Natural killer cell (primary cell): ENCODE measurements around a stretch of chr7.

- PRO-cap: no peak
Measured at GRCh38 chr7:17371857-17372667, 73.6 kb downstream of the AHR start.

DNA sequence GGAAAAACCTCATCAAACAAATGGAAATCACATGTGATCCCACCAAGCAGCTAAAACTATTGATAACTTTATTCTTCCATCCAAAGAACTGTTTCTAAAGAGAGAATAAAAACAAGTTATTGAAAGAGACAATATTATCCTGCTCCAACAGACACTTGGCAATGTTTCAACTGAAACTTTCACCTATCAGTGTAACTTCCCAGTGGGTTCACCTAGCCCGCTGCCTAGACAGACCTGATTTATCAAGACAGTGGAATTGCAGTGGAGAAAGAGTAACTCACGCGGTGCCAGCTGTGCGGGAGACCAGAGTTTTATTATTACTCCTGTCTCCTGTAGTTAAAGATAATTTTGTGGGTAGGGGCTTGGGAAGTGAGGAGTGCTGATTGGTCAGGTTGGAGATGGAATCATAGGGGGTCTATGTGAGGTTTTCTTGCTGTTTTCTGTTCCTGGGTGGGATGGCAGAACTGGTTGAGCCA lies 199.8 kb downstream of the AHR start:
- PRO-cap: no peak

DNA sequence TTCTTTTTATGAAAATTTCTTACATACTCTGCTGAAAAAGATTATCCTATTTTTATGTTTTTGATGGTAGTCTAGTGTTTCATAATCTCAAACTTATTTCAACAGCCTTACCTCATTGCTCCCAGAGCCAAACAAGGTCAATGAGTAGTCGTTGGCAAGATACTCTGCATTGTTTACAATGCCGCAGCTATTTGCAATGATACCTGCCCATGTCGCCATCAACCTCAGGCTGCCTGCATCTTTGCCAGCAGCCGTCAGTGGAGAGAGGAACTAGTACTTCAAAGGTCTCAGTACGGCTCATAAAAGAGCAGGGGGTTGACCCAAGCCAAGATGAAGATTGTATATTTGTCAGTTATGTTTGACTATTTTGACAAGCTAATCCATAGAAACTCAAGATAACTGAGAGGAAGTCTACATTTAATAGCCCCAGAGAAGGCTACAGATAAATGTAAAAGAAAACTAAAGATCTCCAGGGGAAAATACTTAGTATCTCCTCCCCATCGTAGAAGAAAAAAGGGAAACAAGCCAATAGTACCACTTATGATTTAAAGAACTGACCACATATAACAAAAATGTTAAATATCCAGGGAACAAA lies 226.0 kb downstream of the AHR start:
- PRO-cap: no peak

- PRO-cap: no peak
Measured at GRCh38 chr7:17861887-17862299, 78.4 kb downstream of the SNX13 start.

DNA sequence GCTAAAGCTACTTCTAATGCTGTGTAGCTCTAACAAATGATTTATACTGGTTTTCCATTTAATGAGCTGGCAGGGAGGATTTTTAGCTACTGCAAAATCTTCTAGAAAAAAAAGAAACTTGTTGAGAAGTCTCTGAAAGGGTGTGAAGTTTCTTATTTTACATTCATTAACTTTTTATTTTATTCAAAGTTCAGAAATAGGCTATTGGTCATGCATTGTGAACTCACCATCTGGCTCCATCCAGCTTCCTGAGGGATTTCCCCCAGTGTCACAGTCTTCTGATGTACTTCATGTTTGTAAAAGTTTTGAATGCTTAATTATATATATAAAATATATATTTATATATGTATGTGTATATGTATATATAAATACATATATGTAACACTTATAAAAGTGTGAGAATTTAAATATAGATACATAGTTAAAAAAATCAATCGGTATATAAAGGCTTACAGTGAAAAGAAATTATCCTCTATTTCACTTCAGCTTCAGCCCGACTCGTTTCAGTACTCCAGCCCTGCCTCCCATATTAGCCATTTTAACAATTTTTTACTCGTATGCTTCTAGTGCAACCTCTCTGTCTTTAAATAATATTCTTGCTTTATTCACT lies 35.0 kb downstream of the HDAC9 start:
- PRO-cap: no peak

- PRO-cap: no peak
Measured at GRCh38 chr7:18584806-18585780, 89.5 kb downstream of the HDAC9 start.

DNA sequence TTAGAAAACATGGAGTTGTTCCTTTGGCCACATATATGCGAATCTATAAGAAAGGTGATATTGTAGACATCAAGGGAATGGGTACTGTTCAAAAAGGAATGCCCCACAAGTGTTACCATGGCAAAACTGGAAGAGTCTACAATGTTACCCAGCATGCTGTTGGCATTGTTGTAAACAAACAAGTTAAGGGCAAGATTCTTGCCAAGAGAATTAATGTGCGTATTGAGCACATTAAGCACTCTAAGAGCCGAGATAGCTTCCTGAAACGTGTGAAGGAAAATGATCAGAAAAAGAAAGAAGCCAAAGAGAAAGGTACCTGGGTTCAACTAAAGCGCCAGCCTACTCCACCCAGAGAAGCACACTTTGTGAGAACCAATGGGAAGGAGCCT lies 214.4 kb downstream of the MACC1 start:
- PRO-cap: no peak

DNA sequence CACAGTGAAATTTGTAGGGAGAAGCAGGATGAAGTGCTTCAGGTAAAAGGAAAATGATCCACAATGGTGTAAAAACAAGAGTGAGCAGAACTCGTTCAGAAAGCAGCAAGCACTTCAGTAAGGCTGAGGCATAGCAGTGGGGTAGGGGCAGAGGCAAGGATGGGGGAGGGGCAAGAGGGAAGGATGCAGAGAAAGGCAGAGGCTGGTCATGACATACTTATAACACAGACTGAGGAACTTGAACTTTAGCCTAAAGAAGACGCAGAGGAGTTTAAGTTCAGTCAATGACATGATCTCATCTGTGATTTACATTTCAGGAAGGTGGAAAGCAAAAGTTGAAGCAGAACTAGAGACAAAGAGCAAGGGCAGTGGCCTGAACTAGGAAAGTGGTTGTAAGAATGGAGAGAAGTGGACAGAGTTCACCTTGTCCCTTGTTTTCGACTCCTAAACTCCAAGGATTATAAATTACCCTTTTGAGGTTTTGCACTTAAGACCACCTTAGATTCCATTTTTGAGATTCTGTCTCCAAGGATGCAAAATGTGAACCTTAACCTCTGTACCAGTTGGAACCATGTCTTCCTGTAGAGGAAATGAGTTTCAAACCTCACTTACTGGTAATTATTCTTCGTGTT lies 15.8 kb downstream of the MACC1 start:
- PRO-cap: no peak

DNA sequence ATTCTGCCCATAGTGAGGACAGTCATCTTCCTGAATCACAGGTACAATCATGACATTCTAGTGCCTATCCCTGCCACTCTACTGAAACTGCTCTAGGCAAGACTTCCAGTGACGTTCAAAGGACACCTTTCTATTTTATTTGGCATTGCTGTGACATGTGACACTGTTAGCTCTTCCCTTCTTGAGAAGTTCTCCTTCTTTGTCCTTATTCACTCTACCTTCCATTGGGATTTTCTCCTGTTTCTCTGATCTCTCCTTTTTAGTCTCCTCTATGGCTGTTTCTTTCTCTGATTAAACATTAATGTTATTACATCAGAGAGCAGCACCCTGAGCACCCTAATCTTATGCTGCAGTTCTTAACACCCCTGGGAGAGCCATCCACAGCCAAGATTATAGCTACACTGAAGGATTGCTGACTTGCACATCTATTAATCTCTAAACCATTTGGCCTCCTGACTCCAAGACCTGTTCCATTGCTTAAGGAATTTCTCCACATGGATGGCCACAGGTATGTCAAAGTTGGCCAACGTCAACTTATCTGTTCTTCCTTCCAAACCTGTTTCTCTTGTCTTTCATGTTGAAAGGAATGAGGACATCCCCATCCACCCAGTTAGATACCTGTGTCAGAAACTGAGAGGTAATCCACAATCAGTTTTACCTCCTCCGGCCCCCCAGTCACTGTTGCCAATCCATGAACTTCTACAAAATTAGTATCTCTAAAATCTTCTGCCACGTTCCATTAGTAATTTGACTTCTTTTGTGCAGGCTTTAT lies 10.8 kb downstream of the MACC1 start:
- PRO-cap: no peak

DNA sequence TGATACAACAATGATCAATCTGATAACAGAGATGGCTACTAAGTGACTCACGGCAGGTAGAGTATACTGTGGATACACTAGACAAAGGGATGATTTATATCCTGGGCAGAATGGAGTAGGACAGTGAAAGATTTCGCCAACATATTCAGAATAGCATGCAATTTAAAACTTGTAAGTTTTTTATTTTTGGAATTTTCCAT lies 34.2 kb upstream of the ITGB8 start:
- PRO-cap: no peak

DNA sequence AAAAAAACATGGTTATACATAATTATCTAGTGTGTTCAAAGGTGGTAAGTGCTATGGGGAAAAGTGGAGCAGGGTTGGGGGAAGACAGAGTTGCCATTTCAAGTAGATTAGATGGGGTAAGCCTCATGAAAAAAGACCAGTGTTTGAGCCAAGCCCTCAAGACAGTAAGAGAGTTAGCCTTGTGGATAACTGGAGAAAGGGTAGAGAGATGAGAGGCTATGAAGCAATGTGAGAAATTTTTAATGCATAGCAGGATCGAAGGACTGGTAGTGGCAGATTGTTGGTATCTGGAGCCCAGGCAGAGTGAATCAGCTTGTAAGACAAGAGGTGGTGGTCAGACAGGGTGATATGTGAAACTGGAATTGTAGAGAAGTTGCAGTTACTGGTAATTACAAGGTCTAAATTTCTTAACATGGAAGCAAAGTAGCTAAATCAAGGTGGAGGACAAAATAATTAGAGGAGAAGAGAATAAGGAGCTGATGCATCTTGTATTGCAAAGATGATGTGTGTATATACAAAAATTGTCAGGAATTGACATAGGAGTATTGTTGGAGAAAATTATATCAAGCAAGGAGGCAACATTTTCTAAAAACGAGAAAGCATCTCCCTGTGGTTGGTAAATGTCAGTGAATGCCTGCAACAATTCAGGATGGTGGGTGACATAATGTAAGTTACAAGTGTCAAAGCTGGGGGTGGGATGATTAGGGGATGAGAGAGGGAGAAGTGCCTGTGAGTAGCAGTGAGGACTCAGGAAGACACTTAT lies 14.9 kb downstream of the ITGB8 start:
- PRO-cap: no peak

GRCh38 chr7:20438420-20439064 lies 107.8 kb downstream of the ITGB8 start:
- PRO-cap: no peak

DNA sequence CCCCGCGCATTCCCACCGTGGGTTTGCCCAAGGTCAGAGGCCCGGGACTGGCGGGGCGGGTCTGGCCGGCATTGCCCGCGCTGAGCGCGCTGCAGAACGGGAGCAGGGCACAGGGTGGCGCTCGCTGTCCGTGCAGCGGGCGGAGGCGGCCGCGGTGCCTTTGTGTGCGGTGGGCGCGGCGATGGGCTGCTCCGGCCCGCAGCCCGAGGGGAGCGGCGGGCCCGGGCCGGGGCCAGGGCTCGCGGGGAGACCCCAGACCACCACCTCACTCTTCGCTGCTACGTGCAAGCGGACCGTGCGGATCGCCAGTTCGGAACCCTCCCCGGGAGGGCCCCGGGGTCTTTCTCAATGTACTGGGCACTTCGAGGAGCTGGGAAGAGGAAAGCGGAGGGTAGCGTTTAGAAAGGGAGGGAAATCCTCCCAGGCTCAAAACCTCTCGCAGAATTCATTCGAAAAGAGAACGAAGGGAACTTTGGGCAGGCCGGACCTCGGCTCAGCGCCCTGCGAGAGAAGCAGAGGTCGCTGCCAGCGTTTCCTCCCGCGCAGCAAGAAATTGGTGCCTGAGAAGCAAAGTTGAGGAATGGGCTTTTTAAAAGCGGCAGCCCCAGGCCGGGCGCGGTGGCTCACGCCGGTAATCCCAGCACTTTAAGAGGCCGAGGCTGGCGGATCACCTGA lies 8.5 kb downstream of the SP8 start:
- PRO-cap: no peak

DNA sequence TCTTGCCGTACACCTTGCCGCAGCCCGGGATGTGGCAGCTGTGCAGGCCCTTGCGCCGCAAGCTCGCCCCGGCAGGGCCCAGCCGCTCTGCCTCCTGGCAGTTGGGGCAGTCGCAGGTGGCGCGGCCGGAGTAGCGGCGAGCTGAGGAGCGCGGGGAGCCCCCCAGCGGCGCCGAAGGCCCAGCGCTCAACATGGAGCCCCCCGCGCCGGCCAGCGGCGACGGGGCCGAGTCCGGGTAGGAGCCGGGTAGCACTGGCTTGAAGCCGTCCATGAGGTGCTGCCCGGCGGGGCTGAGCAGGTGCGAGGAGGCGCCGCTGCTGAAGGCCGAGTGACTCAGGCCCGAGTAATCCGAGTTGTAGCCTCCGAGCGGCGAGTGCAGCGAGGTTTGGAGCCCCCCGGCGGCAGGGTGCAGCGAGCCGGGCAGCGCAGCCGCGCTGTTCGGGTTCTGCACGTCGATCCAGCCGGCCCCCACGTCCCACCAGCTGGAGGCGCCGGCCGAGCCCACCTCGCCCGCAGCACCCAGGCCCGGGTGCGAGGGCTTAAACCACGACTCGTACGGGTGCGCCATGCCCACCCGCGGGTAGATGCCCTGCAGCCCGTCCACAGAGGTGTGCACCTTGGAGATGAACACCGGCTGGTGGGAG lies 1.9 kb downstream of the SP8 start:
- PRO-cap: no peak

DNA sequence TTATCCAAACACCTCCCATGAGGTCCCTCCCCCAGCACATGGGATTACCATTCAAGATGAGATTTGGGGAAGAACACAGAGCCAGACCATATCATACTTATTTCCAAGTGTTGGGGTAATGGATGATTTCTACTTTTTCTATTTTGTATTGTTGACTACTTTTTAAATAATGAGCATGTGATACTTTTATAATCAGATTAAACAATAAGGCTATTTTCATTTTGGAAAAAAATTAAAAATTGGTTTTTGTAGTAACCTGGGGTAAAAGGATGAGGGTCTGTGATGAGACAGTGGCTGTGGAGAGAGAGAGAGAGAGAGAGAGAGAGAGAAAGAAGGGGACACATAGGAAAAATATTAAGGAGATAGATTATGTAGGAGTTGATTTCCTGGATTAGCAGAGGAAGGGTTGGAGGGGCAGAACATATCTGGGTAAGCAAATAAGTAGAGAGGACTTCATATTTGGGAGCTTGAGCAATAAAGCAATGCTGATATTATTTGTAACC lies 301.3 kb upstream of the SP8 start:
- PRO-cap: no peak

DNA sequence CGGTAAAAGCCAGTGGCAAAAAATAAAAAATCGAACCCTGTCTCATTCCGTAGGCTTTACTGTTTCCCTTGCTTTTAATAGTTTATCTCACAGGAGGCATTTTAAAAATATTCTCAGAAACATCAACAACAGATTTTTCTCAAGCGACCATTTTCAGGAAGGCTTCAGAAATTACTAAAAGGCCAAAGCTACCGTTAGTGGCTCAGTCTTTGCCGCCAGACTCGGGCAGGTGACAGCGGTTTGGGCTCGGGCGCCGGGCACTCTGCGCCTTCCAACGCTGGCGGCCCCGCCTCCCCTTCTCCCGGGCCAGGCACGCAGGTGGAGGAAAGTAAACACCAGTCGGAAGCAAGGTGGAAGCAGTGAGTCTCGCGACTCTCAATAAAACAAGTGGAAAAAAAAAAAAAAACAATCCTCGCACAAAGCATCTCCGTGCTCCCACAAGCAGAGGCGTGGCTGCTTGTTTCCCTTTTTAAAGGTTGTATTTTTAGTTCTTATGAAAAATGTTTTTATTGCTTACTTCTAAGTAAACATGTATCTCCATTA lies 1.1 kb downstream of the CDCA7L start:
- PRO-cap: no peak

DNA sequence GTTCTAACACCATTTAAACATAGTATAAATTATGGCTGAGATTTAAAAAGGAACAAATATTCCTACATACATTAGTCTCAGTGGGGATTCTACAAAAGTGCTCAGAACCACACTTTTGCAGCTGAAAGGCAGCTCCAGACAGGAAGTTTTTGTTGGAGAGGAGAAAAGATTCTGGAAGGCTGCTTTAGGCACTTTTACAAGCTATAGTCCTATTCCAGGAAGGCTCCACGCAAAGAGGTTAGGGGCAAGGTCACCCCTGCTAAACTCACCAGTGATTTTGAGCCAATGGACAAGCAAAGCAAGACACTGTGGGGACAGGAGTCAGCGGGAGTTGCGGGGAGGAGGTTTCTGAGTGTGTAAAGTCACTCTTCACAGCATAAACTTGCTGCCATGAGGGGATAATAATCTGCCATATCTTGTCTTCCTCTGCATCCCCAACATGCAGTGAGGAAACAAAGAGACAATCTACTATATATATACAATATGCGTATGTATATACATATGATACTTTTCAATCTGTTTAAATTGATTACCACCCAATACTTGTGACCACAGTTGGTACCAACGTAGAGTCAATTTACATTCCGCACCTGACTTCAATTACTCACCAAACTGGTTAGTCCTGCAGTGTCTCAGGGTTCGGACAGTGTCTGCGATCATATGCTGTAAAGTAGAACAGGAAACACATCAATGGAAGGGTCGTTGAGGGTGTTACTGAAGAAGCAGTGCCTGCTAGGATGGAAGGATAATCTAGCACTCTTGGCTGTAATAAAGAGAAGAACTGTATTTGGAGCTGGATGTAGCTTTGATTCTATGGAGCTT lies 179.5 kb upstream of the CDCA7L start:
- PRO-cap: no peak

DNA sequence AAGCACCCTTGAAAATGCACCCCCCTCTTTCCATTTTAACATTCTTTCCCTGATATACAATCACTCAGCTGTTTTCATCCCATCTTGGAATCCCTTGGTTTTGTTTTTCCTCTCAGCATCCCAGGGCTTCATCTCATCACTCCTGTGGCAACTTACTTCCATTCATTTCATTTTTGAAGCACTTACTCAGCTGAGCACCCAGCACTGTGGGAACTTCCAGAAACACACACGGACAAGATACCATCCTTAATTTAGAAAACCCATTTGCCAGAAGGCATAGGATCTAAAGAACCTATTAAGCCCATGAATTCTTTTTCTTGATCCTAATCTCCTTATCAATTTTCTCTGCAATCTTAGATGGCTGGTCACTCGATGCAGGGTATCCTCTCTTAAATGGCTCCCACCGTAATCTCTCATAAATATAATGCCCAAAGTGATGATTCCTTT lies 36.4 kb downstream of the RAPGEF5 start:
- PRO-cap: no peak

GRCh38 chr7:22357703-22358155 lies 775 bp upstream of the RAPGEF5 start:
- PRO-cap: no peak

- PRO-cap: no peak
Measured at GRCh38 chr7:22511712-22512262, 11.8 kb upstream of the STEAP1B start.